ENCODE measurements around a stretch of chr9.

- RRBS, 2 experiments, result no CpG with 5 or more reads among the region's 12 CpGs
These were observed 39.5 kb upstream of the TEX48 start for GRCh38 chr9:114721325-114722043.

GRCh38 chr9:114869869-114870281 lies 60.5 kb downstream of the TNFSF8 start:
- RRBS, 2 experiments, result no CpG with 5 or more reads among the region's 3 CpGs

GRCh38 chr9:116154276-116155347 lies 1.0 kb downstream of the PAPPA start:
- RRBS, 2 experiments, result under 1 to 1% methylated on average over 39 of the region's 103 CpGs

DNA sequence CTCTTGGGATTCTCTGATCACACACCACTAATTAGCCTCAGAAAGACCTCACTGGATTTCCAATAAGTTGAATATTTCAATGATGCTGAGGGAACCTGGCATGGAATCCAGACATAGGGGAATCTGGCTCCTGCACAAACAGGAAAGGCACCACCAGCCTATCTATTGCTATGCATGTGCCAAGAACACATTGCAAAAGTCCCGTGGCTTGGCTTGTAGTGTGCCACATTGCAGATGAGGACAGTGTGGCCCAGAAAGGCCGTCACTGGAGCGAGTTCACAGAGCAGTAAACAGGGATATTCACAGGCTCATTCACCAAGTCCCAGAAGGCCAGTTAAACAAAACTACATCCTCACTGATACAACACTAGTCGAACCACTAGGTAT lies 39.7 kb upstream of the TRIM32 start:
- RRBS, 2 experiments, result no CpG with 5 or more reads among the region's 4 CpGs

DNA sequence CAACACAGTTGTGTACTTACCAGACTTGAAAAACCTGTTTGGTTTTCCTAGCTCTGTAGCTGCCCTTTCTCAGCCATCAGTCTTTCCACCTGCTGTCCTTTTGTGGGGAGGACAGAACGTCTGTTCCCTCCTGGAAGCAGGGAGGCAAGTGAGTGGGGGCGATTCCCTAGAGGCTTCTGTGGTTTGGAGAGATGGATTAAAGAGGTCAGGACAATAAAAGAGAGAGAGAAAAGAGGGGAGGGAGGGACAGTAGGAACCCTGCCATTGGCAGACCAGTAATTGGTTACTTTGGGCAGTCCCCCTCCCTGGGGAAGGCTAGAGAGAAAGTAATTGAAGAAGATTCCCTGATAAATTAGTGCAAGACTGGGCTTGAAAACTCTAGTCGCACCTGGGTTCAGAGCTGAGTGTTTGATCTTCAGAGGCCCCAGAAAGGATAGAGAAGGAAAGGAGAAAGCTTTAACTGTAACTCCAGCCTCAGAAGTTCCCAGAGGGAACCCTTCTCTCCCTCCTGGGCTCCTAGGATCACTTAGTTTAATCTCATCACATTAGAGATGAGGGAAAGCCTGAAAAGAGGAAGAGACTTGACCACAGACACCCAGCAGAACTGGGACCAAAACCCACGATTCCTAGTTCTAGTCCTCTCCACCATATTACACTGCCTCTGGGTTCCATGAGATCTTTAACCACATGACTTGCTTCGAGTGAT lies 14.5 kb downstream of the ASTN2 start:
- RRBS, 2 experiments, result no CpG with 5 or more reads among the region's 5 CpGs

- RRBS, 2 experiments, result no CpG with 5 or more reads among the region's 2 CpGs
These were observed 9.0 kb downstream of the ASTN2 start for GRCh38 chr9:117405896-117406256.

GRCh38 chr9:118643104-118643694 lies 726.0 kb downstream of the BRINP1 start:
- RRBS, 2 experiments, result no CpG with 5 or more reads among the region's 3 CpGs

- RRBS, 2 experiments, result no CpG with 5 or more reads among the region's 7 CpGs
These were observed 499.6 kb upstream of the BRINP1 start for GRCh38 chr9:119868678-119869335.

DNA sequence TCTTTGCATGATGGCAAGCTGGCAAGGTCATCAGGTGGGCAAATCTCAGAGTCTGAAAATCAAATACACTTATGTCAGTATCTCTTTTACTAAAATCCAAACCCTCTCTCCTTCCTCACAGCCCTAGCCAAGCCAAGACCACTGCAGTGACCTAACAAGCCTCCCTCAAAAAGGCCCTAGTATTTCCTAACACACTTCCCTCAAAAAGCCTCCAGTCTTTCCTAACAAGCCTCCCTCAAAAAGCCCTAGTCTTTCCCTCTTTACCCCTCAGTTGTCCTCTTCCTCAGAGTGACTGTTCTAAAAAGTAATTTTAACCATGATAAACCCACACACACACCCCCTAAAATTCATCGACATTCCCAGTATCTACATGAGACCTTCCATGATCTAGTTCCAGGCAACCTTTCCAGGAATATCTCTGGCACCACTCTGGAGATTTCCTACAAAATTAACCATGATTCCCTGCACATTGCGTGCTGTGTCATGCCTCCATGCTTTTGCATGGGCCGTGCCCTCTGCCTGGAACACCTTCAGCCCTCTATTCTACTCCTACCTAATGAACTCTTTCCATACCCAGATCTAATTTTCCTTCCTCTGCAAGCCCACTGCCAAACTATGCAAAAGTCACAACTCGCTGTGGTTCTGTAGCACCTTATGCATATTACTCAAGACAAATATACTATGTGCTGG lies 139.9 kb downstream of the CDK5RAP2 start:
- RRBS, 2 experiments, result no CpG with 5 or more reads among the region's 4 CpGs

DNA sequence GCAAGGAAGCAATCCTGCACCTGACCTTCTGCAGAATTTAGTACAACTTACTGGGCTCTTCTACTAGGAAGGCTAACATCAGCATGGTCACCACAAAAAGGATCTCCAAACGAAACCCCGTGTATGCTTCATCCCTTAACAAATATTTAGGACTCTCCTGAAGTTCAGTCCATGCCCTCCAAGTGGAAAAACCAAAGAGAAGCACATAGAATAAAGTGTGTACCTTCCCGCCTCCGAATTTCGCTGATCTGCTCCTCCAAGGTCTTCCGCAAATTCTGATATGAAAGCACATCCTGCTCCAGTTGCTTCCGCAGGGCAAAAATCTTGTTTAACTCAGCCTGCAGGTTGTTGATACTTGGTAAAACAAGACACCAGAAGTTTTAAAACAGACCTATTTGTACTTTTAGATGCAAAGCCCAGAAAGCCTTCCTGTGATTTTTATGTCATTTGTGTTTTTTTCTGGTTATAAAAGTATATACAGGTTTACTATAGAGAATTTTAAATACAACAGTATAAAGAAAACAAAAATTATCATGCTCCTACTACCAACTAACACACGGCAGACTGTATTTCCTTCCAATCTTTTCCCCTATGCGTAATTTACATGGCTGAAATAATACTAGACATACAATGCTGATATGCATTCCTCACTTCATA lies 108.3 kb downstream of the CDK5RAP2 start:
- RRBS, 2 experiments, result no CpG with 5 or more reads among the region's 9 CpGs

- RRBS, 2 experiments, result no CpG with 5 or more reads among the region's 1 CpG
These were observed 52.3 kb downstream of the CDK5RAP2 start for GRCh38 chr9:120527663-120528015.

DNA sequence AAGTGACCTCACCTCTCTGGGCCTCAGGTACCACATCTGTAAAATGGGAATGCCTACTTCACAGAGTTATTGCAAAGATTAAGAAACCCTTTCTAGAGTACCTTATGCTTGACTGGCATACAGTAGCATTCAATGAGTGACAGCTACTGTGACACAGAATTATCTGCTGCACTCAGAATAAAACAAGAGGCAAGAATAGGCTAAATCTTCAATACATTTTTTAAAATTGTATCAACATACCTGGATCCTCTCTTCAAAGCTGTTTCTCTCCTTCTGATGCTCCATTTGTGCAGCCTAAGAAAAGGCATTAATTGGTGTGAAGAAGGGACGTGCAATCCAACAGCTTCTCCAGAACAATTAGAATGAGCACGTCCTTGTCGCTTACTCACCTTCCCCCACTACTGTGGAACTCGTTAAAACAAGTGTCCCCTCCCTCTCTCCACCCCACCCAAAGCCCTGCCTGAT lies 51.4 kb downstream of the CDK5RAP2 start:
- RRBS, 2 experiments, result no CpG with 5 or more reads among the region's 4 CpGs

GRCh38 chr9:120532980-120533414 lies 47.0 kb downstream of the CDK5RAP2 start:
- RRBS, 2 experiments, result no CpG with 5 or more reads among the region's 9 CpGs

GRCh38 chr9:120646238-120647551 lies 66.7 kb upstream of the CDK5RAP2 start:
- RRBS, 2 experiments, result no CpG with 5 or more reads among the region's 7 CpGs

DNA sequence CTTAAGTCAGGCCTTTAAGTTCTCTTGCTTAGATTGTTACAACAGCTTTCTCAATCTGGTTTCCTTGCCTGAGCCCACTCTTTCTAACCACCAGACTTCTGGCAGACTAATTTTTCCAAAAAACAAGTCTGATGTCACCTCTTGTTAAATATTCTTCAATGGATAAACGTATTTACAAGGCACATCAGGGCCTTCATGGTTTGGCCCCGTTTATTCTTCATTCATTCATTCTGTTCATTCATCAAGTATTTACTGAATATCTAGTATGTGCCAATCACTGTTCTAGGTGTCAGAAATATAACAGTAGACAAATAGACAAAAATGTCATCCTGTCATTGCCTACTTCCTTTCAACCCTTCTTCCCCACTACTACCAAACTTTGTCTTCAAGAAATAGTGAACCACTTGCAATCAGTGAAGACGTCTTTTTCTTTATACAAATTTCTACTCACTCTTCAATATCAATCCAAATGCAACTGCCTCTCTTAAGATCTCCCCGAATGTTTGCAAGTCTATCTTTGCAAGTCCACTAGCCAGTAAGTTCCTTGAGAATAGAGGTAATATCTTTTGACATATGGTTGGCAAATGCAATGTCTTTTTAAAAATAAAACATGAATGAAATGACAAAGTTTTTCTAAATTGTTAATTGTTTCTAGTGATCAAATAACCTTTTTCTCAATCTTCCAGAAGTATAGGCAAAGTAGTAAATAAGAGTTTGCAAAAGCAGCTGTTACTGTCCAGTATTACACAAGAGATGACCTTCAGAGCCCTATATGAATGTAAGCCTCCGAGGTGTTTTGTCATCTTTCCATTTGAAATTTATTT lies 66.0 kb downstream of the MEGF9 start:
- RRBS, 2 experiments, result no CpG with 5 or more reads among the region's 5 CpGs

GRCh38 chr9:120765675-120766280 lies 27.4 kb downstream of the FBXW2 start:
- RRBS, 2 experiments, result no CpG with 5 or more reads among the region's 1 CpG

- RRBS, 2 experiments, result no CpG with 5 or more reads among the region's 3 CpGs
These were observed 12.0 kb downstream of the FBXW2 start for GRCh38 chr9:120781171-120781631.

- RRBS, 2 experiments, result no CpG with 5 or more reads among the region's 15 CpGs
These were observed 23.9 kb downstream of the TRAF1 start for GRCh38 chr9:120902392-120903470.

DNA sequence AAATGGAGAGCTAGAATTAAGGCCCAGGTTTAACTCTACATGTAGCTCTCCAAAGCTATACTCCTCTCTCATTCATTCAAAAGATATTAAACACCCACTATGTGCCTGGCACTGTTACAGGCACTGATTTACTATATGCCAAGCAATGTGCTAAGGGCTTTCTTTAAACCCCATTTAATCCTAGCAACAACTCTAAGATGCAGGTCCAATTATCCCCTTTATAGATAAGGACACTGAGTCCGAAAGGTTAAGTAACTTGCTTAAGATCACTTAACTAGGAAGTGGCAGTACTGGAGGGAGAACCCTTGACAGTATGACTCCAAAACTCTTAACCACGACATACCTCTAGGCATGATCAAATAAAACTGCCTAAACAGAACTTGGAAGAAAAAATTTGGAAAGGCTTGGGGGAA lies 1.8 kb downstream of the RAB14 start:
- RRBS, 2 experiments, result no CpG with 5 or more reads among the region's 2 CpGs

DNA sequence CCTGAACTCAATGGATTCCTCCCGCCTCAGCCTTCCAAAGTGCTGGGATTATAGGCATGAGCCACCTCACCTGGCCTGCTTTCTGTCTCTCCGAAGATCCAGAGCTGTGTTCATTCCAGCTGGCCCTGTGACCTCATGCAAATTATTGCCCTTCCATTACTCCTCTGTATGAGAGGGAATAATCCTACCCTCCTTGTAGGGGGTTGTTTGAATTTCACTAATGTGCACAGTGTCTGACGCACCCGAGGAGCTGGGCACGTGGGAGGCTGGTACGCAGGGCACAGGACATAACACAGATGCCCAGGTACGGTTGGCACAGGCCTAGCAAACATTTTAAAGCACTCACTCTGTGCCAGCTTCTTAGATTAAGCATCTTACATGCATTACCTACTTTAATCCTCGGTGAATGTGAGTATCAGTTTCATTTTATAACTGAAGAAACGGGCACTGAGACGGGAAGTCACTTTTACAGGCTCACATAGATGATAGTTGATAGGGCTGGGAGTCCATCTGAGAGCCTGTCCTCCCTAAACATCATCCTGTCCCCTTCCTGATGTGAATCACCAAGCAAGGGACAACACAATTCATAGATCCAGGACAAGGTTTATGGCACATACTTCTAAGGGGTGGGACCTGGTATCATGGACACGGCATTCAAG lies 20.3 kb downstream of the GSN start:
- RRBS, 2 experiments, result no CpG with 5 or more reads among the region's 11 CpGs

Measured in NT2/D1 (cell line).